HTERT-HM (cell line): Measurements from ENCODE around the genes MYBPC1, PMCH and ASCL1.

GRCh38 chr12:101527527-101528241 lies 52.5 kb downstream of the SPIC start:
- RRBS: no CpG with 5 or more reads among the region's 13 CpGs

- RRBS: no CpG with 5 or more reads among the region's 6 CpGs
Measured at GRCh38 chr12:101594462-101595128, at the start of gene MYBPC1. TSS of gene MYBPC1 (plus strand) at chr12:101594971.

DNA sequence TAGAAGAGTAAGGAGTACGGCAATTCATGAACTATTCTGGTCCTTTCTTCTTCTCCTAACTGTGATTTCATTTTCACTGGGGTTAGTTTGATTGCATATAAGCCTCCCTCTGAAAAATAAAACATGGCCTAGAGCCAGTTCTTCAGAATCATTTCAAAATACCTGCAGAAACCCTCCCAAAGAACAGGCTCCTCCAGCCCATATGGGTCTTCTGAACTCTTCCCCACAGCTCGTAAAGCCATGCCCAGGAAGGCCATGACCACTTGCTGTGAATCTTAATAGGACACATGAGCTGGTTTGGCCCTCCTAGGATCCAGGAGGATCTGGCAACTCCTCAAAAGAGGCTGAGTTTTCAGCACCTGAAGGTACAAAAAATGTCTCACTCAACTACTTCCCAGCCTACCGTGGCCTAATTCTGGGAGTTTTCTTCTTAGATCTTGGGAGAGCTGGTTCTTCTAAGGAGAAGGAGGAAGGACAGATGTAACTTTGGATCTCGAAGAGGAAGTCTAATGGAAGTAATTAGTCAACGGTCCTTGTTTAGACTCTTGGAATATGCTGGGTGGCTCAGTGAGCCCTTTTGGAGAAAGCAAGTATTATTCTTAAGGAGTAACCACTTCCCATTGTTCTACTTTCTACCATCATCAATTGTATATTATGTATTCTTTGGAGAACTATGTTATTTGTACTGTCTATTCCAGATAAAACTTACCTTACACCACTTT lies 2.5 kb downstream of the MYBPC1 start:
- RRBS: no CpG with 5 or more reads among the region's 5 CpGs

DNA sequence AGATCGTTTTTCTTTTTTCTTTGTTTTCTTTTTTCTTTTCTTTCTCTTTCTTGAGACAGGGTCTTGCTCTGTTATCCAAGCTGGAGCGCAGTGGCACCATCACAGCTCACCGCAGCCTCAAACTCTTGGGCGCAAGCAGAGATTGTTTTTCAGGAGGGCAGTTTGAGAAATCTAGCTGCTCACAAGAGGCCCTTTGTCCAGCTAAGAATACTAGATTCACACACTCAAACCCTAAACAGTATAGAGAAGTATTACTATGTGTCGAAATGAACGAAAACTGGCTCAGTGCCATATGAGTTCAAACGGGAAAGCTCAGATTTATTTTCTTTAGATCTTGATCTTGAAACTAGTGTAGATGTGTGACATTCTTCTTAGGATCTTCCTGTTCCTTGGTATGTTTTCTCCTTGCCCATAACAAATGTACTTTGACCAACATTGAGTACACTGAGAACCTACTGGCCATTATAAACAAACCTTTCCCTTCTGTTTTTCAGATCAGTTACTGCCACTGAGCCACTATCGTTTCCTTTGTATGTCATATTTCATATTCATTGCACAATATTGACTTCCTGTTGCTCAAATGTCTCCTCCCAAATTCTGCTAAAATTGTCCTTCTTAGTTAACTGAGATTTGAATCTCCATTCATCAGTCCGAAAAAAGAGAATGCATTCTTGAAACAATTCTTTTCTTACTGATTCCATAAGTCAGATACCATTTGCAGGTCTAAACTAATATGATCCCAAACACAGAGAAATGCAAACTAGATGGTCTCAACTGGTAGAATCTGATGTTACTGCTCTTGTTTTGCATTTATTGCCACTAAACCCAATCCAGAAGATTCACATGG lies 21.3 kb downstream of the MYBPC1 start:
- RRBS: no CpG with 5 or more reads among the region's 9 CpGs

DNA sequence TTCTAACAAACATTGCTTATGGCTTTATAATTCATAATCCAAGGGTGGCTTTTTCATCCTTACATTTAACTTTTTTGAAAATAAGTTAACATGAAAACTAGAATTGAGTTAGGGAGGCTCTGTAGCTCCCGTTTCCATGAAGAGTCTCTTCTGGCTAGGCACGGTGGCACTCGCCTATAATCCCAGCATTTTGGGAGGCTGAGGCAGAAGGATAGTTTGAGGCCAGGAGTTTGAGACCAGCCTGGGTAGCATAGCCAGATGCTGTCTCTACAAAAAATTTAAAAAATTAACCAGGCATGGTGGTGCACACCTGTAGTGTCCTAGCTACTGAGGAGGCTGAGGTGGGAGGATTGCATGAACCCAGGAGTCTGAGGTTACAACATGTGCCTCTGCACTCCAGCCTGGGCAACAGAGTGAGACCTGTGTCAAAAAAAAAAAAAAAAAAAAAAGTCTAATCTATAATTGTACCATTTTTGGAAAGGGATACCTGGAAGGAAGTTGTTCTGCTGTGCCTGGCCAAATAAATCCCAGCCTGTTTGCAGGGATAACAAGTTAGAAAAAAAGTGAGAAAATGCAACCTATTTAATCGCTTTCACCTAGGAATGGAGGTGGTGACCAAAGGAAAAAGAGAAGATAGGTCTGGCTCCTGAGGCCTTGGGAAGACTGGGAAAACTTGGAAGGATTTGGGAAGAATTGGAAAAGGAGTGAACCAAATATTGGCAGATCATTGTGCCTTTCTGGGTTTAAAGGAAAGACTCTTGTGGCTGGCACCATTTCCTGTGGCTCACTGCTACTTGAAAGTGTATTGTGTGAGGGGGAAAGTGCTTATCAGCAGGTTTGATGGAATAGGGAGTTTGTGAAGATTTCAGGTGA lies 11.8 kb downstream of the CHPT1 start:
- RRBS: no CpG with 5 or more reads among the region's 4 CpGs

DNA sequence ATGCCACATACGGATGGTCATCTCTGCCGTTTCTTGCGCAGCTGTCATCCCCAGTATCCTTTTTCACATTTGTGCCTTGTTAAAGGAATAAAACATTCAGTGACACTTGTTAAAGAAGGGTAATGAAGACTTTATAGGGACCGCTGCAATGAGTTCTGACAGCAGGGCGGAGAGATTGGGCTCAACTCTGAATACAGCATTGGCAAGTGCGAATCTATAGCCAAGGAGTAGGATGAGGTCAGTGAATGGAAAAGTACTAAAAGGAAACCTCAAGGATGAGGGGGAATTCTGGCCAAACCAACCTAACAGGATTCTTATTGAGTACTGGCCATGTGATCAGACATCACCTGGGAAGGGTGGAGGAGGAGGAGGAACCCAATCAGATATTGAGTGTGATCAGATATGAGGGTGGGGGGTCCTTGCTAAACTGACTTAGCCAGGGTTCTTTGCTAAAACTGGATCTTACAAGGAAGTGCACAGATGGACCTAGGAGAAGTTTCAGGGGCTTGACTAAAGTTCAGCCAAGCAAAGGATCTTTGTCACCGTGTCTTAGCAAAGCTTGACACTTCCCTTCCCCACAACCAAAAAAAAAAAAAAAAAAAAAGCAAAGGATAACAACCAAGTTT lies 31.0 kb downstream of the DRAM1 start:
- RRBS: no CpG with 5 or more reads among the region's 7 CpGs

DNA sequence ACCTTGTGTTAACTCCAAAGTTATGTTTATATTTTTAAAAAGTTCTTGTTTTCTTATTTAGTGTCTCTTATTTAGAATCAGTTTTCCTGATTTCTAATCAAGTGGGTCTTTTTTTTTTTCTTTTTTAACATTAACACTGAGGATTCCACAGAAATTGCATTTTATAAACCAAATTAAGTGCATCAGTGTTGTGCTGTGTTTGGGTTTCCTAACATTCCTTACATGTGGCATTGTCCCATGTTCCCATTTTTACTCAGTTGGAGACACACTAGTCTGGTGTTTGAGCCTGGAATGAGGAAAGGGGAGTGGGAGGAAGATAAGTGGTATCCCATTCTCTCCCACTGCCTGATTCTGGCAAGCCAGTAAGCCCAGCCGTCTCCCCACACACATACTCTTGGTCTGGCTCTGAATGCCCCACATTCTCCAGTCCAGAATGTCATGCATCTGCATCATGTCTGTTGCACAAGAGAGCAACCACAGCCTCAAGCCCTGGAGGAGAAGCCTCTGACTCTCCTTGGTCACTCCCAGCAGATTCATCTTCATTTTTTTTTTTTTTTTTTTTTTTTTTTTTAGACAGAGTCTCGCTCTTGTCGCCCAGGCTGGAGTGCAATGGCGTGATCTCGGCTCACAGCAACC lies 47.9 kb downstream of the DRAM1 start:
- RRBS: no CpG with 5 or more reads among the region's 5 CpGs

DNA sequence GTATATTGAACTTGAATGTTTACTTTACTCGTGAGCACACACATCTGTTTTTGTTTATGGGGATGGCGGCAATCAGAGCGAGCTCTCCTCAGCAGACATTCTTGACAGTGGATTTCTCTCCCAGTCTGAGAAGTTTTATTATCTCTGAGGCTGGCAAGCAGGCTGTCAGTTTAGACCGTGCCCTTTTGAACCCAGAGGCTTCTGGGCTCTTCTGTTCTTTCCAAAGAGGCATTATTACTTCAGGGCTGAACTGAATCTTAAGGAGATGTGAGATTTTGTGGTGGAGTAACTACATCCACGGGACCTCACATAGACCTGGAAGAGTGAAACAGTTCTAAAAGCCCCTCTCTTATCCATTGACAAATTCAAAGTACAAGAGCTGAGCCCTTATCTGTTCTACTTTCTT lies 68.2 kb downstream of the DRAM1 start:
- RRBS: no CpG with 5 or more reads among the region's 5 CpGs

- RRBS: no CpG with 5 or more reads among the region's 1 CpG
Measured at GRCh38 chr12:102197557-102197918, at the start of gene PMCH. TSS of gene PMCH (minus strand) at chr12:102197833.

DNA sequence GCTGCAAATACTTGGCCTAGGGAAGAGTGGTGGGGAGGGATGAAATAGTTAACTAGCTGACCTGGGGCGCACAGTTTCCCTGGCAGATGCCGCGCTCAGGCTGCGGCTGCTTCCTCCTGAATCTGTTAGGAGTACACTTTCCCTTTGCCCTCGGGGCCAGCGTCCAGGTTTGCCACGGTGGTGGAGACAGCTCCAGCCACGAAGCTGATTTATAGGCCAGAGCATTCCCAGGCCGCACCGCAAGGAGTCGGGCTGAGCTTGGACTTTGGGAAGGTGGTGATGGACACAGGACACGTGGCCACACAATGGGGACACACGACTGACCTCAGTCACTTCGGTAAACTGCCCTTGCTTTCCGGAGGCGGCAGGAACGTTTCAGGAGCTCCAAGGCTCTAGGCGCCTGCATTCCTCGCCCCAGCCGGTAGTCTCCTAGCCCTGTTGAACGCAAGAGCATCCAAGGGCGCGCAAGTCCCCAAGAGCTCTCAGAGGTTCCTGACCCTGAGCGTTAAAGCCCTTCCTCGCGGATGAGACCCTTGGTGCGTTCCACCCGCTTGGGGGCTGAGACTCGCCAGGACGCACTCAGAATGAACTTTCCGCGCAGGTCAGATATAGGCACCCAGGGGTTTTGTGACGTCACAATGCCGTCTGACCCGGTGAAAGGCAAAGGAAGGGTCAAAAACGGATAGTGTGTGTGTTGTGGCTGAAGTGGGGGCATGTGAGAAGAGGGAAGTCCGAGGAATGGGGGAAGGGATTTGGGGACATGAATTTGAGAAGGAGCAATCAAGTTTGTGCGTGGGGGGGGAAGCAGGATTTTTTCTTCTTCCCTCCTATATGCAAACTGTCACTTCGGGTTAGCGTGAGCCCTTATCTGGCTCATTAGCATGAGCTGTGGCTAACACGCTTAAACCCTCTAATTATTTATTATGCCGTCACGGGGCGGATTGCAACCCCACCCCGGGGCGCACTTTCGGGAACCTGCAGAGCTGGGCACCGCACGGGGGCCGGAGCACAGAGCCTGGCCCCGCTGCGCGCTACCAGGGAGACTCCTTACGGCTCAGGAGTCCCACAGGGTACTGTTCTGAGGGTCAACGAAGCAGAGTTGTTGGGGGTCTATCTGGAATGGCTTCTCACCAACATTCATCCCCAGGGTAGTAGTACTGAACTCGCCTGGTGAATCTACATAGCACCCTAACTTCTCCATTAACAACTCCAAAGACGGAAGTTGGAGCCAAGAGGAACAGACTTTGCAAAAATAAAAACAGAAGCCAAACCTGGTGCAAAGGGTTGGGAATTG lies 6.8 kb upstream of the ASCL1 start:
- RRBS: 4% methylated on average over 12 of the region's 57 CpGs

GRCh38 chr12:102957163-102958069 lies at the start of gene ASCL1:
TSS of gene ASCL1 (plus strand) at chr12:102957674.
- RRBS: 6% methylated on average over 16 of the region's 56 CpGs

DNA sequence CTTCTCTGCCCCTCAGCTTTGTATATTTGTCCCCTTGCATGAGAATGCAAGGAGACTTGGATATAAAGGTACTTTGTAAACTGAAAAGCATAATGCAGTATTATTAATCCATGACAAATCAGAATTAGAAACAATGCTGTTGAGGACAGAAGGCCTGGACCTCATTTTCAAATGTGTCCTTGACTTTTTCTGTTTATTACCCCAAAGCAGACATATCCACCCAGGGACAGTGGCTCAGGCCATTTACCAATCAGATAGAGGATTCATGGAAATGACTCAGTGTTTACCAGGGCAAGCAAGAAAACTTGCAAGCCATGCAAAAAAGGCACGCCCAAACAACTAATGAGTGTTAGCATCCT lies 157.1 kb downstream of the ASCL1 start:
- RRBS: no CpG with 5 or more reads among the region's 1 CpG

GRCh38 chr12:103848312-103848598 lies 7.2 kb upstream of the NT5DC3 start:
- RRBS: no CpG with 5 or more reads among the region's 3 CpGs

GRCh38 chr12:103933766-103934511 lies 3.7 kb downstream of the HSP90B1 start:
- RRBS: no CpG with 5 or more reads among the region's 8 CpGs

DNA sequence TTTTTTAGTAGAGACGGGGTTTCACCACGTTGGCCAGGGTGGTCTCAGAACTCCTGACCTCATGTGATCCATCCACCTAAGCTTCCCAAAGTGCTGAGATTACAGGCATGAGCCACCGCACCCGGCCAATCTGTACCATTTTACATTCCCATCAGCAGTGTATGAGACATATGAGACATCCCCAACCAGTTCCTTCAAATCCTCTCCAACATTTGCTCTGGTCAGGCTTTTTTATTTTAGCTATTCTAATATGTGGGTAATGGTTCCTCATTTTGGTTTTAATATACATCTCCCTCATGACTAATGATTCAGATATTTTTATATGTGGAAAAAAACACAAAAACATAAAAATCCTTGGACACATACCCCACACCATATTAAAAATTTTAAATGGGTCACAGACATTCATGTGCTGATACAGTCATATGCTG lies 3.2 kb upstream of the UQCC6 start:
- RRBS: no CpG with 5 or more reads among the region's 4 CpGs

DNA sequence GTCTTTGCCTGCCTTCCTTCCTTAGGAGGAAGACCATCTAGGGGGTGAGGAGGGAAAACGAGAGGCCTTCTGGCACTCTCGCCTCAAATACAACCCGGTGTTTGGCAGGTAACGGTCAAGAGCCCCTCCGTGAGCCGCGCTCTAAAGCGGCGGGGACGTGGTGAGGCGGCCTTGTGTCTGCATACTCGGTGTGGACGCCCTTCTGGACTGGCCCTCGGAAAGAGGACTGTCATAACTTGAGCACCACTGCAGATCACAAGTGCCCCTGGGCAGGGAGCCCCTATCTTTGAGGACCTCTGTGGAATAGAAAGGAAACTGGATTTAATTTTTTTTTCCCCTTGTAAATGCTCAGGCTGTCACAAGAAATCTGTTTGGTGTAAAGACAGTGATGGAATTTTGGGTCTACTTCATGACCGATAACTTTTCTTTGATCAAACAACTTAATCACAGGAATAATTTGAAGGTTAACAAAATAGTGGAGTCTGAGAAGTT lies 828 bp downstream of the HCFC2 start:
- RRBS: no CpG with 5 or more reads among the region's 15 CpGs

DNA sequence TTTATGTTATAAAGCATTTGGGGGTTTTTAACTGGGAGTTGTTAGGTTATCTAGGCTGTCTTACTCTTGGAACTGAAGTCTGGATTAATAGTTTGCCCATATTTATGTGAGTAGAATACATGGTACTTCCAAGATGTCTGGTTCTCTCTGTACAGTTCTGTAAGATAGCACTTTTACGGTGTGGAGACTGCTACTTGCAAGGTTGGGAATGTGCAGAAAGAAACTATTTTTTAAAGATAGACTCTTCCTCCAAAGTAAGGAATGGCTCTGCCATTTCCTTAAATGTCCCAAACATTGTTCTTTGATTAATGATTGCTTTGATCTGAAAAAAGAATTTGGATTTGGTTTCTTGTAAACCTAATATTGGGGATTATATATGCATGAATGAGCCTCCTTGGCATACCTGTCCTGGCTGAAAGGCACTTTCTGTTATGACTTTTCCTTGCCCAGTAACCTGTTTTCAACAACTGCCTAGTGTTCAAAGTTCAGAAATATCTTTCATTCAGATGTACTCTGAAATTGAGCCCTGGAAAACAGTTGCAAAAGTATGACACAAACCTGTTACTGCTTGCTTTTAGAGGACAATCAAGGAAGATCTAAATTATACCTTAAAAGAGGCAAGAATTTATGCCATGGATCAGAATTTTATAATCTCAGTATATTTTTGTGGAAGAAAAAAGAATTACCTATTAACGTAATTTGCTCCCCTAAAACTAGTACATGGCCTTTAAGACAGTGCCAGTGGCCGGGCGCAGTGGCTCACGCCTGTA lies 23.3 kb downstream of the NFYB start:
- RRBS: no CpG with 5 or more reads among the region's 5 CpGs

- RRBS: no CpG with 5 or more reads among the region's 12 CpGs
Measured at GRCh38 chr12:104124766-104125394, 13.1 kb downstream of the NFYB start.

- RRBS: no CpG with 5 or more reads among the region's 3 CpGs
Measured at GRCh38 chr12:104131741-104132045, 6.3 kb downstream of the NFYB start.

- RRBS: no CpG with 5 or more reads among the region's 4 CpGs
Measured at GRCh38 chr12:104177380-104177987, 38.1 kb upstream of the TXNRD1 start.